Hair follicular keratinocyte (primary cell): ENCODE measurements around a stretch of chr21.

DNA sequence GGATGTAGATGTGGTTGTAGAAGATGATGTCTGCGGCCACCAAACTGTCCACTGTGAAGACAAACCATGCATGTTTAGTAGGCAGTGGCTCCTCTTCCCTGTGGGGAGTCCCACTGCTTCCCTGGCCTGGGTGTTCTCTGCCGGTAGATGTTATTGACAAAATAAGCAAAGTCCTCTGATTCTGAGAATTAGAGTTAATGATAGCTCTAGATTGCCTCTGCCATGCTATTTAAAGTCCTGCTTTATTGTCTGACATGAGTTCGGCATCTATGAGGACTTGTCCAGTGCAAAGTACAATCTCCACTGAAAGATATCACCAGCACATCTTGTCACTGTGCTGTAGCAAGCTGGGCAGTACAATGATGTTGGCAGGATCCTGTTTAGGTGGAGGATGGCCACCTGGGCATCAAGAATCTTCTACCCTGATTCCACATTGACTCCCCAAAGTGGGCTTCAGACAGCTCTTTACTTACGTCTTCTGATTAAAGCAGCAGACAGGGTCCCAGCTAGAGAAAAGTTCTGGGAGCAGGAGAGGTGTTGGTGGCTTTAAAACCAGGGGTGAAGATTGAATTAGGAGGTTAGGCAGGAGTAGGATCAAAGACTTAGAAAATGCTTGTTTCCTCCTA lies 54.0 kb upstream of the ATP5PO start:
- RAMPAGE, long total RNA, result no peak

GRCh38 chr21:34510386-34511217 lies 1.4 kb downstream of the KCNE1 start:
- RAMPAGE, long total RNA, result no peak

- RAMPAGE, long total RNA, result no peak
Measured at GRCh38 chr21:34552526-34553668, 40.9 kb upstream of the KCNE1 start.

- RAMPAGE, long total RNA, result no peak
Measured at GRCh38 chr21:34771469-34772175, 102.8 kb downstream of the CLIC6 start.

DNA sequence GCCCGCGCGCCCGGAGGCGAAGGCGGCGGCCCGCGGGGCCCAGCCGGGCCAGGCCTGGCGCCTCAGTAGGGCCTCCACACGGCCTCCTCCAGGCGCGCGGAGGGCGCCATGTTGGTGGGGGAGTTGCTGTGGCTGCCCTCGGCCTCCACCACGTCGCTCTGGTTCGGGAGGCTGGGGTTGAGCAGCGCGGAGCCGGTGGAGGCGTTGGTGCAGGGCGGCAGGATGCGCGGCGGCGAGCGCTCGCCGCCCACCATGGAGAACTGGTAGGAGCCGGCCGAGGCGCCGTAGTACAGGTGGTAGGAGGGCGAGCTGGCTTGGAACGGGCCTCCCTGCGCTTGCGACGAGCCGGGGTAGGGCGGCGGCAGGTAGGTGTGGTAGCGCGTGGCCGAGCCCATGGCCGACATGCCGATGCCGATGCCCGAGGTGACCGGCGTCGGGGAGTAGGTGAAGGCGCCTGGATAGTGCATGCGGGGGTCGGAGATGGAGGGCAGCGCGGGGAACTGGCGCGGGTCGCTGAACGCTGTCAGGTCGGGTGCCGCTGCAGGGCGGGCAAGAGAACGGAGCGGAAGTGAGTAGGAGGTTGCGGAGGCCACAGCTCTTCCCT lies 123.4 kb downstream of the CLIC6 start:
- RAMPAGE, long total RNA, result no peak

GRCh38 chr21:34811122-34812165 lies 142.7 kb downstream of the CLIC6 start:
- RAMPAGE, long total RNA, result no peak

DNA sequence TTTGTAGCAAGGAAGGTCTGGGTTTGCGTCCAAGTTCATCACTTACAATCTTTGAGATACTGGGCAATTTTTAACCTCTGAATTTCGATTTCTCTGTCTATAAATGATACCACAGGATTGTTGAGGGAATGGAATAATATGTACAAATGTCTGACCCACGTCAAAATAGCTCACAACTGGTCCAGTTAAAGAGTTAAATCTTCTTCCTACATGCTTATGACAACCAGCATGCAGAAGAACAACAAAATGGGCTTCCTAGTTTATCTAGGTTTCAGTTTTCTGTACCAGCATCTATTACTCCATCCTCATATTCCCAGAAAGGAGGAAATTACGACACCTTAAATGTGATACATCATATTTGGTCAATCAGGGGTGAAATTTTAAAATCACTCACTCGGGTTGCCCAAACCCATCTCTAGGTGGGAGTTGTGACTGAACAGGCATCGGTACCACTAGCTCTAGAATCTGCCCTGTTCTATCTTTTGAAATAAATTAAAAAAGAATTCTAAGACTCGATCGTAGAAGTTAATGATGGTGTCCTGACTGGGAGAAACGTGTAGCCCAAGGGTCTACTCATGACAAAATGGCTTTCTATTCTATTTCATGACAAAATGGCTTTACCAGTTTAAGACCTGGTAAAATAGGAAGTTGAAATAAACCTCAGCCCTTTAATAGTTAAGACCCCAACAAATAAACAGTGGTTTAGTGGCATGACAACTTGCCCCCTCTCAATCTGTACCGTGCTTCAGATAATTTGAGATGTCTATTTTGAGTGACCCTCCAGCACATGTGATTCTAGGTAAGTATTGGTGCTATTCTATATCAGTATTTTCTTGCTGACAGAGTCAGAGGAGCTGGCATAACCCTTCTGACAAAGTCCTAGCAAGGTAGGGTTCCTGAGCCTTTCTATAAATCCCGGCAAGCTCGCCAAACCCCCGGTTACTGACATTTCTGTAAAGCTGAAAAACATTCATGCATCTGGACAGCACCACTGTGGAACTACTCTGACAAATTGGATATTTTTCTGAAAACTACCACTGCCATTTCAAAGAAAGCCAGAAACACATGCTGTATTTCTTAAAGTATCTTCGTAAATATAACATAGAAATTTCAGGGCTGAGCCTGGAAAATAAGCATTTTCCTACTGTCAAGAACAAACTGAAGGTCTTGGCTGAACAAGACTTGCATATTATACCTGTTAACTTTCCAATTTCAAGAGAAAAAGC lies 162.2 kb downstream of the CLIC6 start:
- RAMPAGE, long total RNA, result no peak

DNA sequence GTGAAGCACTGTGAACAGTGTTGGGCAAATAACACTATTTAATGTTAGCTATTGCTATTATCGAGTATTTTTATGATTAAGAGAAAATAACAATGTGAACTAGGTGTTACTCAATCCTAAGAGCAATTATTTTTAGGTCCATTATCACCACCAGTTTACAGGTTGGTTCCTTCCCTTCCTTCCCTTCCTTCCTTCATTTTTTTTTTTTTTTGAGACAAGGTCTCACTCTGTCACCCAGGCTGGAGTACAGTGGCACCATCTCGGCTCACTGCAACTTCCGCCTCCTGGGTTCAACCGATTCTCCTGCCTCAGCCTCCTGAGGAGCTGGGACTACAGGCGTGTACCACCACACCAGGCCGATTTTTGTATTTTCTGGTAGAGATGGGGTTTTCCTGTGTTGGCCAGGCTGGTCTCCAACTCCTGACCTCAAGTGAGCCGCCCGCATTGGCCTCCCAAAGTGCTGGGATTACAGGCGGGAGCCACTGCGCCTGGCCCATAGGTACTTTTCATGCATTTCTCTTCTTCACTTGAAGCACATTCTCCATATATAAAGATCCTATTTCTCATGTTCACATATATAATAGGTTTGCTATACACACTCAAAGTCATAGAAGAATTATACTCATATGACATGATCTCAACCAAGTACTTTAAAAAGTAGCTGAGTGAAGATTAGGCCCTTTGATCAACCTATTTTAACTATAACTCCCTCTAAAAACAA lies 185.0 kb downstream of the CLIC6 start:
- RAMPAGE, long total RNA, result no peak

DNA sequence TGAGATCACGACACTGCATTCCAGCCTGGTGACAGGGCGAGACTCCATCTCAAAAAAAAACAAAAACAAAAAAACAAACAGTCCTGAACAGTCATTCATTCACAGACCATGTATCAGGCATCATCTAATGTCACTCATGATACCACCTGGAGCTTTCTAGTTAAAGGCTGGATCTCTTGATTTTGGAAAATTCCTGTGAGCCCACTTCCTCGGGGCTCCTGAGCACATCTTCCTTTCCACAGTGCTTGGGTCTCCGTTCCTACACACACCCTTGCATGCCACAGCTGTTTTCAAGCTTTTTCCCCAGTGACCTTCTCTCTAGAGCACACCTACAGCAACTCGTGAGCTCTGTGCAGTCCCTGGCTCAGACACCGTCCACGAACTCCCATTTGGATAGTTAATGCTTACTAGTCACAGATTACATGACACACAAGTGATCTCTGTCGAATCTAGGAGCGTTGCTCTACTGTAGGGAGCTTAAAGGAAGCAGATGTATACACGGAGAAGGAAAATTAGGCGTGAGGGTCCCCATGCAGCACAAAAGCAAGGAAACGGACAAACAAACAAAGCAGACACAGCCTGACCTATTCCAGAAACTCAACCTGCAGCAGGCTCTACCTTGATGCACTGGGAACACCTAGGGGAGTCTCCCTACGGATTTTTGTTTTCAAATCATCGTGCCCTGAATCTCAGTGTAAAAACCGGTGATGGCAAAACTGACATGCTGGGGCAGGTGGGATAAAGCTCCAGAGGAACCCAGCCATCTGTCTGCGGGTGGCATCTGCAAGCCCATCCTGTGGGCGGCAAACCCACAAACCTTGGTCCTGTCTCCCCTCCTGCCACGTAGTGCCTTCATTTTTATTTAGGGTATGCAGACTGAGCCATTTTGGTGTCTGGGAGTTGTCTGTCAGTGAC lies 177.9 kb downstream of the RUNX1 start:
- RAMPAGE, long total RNA, result no peak

- RAMPAGE, long total RNA, result no peak
Measured at GRCh38 chr21:34886633-34887566, 162.2 kb downstream of the RUNX1 start.

DNA sequence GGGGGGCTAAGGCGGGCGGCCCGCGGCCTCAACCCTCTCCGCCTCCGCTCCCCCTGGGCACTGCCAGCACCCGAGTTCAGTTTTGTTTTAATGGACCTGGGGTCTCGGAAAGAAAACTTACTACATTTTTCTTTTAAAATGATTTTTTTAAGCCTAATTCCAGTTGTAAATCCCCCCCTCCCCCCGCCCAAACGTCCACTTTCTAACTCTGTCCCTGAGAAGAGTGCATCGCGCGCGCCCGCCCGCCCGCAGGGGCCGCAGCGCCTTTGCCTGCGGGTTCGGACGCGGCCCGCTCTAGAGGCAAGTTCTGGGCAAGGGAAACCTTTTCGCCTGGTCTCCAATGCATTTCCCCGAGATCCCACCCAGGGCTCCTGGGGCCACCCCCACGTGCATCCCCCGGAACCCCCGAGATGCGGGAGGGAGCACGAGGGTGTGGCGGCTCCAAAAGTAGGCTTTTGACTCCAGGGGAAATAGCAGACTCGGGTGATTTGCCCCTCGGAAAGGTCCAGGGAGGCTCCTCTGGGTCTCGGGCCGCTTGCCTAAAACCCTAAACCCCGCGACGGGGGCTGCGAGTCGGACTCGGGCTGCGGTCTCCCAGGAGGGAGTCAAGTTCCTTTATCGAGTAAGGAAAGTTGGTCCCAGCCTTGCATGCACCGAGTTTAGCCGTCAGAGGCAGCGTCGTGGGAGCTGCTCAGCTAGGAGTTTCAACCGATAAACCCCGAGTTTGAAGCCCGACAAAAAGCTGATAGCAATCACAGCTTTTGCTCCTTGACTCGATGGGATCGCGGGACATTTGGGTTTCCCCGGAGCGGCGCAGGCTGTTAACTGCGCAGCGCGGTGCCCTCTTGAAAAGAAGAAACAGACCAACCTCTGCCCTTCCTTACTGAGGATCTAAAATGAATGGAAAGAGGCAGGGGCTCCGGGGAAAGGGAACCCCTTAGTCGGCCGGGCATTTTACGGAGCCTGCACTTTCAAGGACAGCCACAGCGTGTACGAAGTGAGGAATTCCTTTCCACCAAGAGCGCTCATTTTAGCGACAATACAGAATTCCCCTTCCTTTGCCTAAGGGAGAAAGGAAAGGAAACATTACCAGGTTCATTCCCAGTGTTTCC lies 158.2 kb downstream of the RUNX1 start:
- RAMPAGE, long total RNA, result no peak

DNA sequence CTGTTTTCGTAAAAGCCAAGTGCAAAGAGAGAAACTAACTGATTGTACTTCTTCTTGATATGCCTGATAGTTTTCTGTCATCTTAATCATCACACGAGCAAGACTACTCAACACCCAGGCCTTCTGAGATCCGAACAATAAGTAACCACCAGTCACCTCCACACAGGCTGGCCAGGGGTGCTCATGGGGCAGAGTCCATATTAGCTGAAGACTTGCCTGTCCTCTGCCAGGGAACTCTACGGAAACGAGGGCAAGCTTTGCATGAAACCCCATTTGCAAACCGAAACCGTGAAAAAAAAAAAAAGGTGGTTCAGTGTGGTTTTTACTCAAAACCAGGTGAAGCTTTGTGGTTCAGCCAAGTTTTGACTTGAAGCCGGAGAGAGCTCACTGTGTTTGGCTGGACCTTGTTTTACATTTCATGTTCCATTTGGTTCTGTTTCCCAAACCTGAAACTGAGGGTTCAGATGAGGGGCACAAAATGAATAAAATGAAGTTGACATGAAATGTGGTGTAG lies 74.9 kb downstream of the RUNX1 start:
- RAMPAGE, long total RNA, result no peak

- RAMPAGE, long total RNA, result no peak
Measured at GRCh38 chr21:35021840-35022489, 27.1 kb downstream of the RUNX1 start.

DNA sequence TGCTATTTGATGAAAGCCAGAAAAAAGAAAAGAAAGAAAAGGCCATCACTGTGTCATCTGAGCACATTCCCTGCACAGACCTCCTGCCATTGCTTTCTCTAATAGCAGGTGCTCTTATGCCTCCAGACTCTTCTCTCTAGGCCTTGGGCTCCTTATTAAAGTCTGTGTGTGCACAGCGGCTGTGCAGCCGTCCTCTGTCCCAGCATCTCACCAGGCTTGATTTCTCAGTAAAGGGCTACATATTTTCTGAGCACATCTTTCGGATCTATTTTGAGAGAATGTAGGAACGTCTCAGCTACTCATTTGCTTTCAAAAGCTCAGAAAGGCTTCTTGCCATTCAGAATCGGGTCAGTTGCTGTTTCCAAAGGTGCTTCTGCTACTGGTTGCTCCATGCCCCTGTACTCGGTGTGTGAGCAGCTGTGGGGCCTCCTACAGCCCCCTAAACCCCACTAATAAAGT lies 4.5 kb downstream of the RUNX1 start:
- RAMPAGE, long total RNA, result no peak

DNA sequence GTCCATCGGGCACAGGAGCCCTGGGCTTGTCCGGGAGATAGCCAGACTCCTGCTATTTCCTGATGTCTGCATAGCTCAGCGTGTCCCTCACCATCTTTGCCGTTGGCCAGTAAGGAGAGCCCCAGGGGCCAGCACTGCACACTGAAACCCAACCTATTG lies 2.3 kb downstream of the RUNX1 start:
- RAMPAGE, long total RNA, result no peak

DNA sequence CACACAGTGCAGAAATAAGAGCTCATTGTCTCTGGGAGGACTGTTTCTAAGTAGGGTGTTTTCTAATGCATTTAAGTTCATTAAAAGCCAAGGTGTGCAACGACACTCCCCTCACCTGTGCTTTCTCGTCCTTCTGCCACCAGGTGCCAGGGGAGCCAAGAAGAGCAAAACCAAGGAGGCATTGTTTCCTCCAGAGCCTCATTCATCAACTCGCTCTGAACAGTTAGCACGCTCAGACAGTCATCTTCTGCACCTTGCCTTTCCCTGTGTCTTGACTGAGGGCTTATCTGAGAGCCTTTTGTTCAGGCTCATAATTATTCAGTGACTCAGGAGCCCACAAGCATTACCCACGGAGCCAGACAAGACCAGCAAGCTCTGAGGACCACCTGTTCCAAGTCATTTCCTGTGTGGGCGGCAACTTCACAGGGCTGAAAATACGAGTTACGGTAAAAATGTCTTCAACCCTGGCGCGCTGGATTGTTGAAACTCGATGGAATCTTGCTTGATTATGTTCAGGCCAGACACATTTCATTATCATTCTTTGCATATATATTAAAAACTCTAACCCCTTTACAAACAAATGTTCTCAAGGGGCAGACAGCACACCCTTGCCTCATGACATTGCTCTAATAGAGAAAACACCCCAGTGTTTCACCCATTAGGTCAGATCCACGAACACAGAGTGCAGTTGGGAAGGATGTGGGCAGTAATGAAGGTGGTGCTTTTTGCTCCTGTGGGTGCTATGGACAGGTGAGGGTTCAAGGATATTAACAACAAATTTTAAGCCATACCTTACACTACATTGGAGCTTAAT lies 89.7 kb upstream of the RUNX1 start:
- RAMPAGE, long total RNA, result no peak

- RAMPAGE, long total RNA, result no peak
Measured at GRCh38 chr21:35217421-35218189, 168.5 kb upstream of the RUNX1 start.

DNA sequence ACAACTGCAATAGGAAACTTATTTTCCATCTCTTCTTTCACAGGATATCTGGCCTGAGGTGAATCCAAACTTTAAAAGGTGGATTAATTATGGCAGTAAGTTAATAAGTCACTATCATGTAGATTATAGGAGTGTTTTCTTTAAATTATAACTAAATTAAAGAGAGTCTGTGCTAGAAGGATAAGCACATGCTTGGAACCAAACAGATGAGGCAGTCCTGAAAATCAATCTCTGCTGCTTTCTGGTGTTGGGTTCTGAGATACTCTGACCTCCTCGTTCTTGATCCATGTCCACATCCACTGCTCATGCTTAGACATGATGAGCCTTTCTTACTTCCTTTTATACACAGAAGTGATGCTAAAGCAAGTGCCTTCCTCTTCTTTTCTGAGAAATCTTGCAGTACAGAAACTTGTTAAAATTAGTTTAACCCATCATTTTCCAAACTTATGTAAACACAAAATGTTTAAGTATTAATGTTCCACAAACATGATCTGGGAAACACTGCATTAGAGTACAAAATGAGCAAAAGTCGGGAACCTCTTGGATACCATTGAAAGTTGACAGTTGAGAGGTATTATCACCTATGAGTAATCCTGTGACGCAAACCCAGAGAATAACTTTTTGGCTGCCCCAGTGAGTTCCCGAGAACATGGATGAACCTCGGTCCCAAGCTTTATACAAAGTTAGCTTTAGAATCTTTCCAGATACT lies 429.1 kb upstream of the RUNX1 start:
- RAMPAGE, long total RNA, result no peak

DNA sequence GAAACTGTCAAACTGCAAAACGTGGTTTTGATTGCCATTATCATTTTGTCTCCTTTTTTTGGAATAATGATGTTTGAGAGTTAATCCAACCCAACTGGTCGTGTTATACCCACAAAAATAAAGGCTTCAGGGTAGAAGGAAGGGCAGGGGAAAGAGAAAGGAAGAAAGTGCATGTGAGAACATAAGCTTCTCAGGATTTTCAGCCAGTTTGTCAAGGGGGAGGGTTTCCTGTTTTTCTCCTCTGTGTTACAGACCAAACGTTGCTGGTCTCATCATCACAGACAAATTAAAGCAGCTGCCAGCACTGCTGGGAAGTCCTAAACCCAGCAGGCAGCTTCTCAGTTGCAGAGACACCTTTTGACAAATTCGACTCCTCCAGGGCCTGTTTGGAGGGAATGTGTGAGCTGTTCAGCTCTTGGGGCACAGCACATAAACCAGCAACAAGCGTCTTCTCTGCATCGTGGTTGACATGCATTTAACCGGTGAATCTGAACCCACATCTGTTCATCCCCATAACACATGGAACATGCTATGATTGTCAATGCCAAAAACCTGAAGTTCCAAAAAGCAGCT lies 454.5 kb upstream of the RUNX1 start:
- RAMPAGE, long total RNA, result no peak

- RAMPAGE, long total RNA, result no peak
Measured at GRCh38 chr21:35564978-35565484, 495.3 kb downstream of the SETD4 start.